H4 (cell line): ENCODE results near the gene LIPM.

DNA sequence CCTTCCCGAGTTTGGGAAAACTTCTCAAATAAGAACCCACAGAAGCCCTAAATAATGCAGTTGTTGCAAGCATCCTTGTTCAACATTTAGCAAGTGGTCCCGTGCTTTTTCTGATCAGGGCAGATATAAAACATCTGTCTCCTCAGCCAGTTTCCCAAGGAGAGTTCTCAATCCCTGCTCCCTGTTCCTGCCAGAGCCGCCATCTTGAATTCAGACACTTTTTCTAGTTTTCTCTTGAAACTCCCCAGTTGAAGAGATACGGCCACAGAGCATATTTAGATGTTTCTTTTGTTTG is 349.9 kb downstream of the PTEN start:
- RAMPAGE, long total RNA = no peak

DNA sequence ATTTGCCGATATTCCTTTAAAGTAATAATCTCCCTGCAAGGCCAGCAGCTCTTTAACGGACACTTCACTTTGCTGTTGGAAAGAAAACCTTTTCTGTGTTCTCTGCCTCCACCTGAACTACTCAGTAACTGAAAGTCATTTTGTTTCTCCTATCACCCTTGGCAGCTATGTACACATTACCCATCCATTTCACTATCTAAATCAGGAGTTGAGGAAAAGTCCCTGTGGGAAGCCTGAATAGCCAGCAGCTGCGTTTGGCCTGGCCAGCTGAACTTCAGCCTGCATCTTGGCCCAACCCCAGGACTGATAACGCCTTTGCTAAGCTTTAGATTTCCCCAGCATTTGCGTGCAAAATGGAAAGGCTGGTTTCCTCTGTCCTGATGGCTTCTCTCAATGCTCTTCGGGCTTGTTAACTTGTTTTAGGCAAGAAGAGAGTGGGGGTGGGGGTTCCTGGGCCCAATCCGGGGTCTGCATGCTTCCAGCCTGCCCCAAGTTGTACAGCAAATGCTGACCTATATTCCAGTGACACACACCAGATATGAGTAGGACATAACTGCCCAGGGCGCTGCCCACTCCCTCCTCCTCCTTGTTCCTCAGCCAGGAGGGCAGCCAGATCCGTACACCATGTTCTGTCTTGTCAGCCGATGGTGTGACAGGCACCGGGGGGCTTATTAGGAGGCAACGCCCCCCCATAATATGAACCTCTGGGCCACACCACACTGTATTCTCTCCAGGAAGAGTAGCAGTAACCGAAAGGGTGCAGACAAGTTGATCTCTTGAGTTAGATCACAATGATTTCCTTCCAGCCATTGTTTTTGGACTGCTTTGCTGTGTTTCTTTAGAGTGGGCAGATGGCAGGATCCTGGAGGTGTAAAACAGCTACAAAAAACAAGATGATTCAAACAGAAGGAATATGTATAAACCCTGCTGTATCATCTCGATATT is 339.2 kb downstream of the RNLS start:
- RAMPAGE, long total RNA = no peak

DNA sequence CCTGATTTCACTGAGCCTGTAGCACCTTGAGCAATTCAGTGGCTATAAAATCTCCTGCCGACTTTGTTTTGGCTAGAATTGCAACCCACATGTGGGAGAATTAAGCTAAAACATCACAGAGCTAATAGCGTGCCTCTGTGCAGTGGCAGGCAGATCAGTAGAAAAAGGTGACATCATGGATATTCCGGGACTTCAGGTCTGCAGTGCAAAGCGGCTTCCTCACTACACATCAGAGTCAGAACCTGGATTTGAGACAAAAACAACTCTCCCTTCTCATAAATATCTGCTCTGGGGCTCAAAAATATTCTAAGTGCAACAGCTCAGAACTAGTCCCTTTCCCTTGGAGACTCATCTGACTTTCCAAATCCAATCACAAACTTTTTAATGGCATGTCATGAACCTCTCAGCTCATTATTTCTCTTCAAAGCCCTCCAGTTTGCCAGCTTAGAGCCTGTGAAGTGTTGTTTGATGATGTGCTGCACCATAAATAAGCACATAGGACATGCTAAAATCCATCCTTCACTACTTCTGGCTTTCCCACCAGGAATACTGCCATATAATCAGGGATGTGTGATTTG is 337.1 kb downstream of the RNLS start:
- RAMPAGE, long total RNA = no peak

DNA sequence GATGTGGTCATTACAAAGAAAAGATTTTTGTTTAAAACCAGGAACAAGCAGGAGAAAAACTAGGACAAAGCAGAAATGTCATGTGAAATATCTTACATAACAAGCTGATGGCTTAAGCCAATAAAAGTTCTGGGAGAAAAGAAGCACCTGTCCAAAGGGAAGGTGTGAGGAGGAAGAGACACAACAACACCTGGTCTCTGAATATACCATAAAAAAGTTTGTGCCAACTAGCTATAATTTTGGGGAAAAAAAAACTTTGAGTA is 85.5 kb downstream of the RNLS start:
- RAMPAGE, long total RNA = no peak

DNA sequence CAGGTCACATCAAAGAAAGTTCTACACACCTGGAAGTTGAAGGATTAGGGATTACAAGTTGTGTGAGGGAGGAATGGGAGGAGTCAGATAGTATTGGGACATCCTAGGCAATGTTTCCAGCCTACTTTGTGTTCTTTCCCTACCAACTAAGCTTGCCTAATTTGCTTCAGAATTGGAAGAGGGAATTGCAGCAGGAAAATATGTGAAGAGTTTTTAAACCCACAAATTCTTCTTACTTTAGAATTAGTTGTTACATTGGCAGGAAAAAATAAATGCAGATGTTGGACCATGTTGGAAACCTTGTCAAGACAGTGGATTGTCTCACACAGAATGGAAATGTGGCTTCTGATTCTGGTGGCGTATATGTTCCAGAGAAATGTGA is at the start of gene LIPM:
TSS of gene LIPM (plus strand) at position 122 of the 382 bp plus-strand sequence.
- RAMPAGE, long total RNA = no peak

DNA sequence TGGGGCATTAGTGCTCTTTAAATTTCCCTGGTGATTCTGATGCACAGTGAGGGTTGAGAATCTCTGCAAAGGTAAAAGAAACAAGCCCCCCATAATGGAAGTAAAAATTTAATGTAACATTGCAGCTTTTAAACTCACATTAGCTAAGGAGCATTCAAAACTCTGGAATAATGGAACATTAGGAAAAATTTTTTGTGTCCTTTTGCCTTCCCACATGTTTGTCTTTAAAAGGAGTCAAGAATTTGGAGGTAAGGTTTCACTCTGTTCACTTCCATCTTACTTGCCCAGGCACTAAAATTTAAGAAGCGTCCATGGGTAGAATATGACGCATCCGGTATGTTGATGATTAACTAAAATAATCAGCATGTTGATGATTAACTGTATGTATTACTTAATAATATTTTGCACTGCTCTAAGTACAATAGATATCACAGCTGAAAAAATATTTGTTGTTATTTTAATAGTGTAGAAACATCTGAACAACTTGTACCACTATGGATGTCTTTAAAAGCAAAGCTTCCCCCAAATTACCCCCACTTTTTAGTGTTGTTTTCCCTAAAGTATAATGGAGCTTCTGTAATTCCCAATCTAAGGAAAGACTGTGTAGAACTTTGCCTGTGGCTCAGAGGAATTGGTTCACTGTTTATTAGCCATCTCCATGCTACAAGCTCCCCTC is 11.6 kb downstream of the ANKRD22 start:
- RAMPAGE, long total RNA = no peak

- RAMPAGE, long total RNA = no peak
Observed at GRCh38 chr10:88932877-88933725, 19.5 kb downstream of the ACTA2 start.

GRCh38 chr10:88937843-88938457 is 14.6 kb downstream of the ACTA2 start:
- RAMPAGE, long total RNA = no peak

DNA sequence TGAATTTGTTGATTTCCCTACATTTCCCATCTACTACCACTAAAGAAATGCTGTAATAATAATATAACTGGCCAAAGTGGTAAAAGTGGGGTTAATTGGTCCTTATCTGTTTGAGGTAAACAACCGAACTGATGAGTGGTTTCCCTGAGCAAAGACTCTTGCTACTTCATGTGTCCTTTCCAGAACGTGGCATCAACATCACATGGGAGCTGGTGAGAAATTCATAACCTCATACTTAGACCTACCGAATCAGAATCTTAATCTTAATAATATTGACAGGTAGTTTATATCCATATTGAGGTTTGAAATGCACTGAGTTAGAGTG is 7.8 kb upstream of the FAS start:
- RAMPAGE, long total RNA = no peak

GRCh38 chr10:89152919-89153442 is 54.1 kb downstream of the CH25H start:
- RAMPAGE, long total RNA = no peak

DNA sequence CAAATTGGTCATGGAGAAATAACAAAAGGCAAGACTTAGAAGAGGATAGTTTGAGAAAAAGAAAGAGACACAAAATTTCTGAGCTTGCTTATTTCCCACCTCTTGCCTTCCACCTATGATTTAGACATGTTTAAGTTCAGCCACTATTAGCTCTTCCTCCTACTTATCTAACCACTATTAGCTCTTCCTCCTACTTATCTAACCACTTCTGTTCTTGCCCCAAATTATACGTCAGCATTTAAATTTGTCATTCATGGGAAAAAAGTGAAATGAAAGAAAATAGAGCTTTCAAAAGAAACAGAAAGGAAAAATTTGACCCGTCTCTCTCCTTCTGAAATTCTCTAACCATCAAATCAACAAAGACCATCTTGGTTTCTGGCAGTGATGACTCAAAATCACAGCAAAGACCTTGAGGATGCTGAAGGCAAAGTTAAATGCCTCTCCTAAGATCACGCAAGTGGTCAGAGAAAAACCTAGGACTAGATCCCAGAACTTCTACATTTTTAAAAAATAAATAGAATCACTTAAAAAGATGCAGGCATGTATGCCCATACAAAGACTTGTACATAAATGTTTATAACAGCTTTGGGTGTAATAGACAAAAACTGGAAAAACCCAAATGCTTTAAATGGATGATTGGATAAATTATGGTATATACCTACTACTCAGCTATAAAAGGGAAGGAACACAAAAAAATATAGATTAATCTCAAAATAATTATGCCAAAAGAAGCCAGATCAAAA is 2.5 kb downstream of the LIPA start:
- RAMPAGE, long total RNA = no peak

DNA sequence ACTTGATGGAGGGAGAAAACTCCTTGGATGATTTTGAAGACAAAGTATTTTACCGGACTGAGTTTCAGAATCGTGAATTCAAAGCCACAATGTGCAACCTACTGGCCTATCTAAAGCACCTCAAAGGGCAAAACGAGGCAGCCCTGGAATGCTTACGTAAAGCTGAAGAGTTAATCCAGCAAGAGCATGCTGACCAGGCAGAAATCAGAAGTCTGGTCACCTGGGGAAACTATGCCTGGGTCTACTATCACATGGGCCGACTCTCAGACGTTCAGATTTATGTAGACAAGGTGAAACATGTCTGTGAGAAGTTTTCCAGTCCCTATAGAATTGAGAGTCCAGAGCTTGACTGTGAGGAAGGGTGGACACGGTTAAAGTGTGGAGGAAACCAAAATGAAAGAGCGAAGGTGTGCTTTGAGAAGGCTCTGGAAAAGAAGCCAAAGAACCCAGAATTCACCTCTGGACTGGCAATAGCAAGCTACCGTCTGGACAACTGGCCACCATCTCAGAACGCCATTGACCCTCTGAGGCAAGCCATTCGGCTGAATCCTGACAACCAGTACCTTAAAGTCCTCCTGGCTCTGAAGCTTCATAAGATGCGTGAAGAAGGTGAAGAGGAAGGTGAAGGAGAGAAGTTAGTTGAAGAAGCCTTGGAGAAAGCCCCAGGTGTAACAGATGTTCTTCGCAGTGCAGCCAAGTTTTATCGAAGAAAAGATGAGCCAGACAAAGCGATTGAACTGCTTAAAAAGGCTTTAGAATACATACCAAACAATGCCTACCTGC is 4.4 kb downstream of the IFIT2 start:
- RAMPAGE, long total RNA = no peak

GRCh38 chr10:89331983-89332814 is 4.4 kb downstream of the IFIT3 start:
- RAMPAGE, long total RNA = start-site peak on the plus strand at chr10:89332527-89332533, 62 reads

DNA sequence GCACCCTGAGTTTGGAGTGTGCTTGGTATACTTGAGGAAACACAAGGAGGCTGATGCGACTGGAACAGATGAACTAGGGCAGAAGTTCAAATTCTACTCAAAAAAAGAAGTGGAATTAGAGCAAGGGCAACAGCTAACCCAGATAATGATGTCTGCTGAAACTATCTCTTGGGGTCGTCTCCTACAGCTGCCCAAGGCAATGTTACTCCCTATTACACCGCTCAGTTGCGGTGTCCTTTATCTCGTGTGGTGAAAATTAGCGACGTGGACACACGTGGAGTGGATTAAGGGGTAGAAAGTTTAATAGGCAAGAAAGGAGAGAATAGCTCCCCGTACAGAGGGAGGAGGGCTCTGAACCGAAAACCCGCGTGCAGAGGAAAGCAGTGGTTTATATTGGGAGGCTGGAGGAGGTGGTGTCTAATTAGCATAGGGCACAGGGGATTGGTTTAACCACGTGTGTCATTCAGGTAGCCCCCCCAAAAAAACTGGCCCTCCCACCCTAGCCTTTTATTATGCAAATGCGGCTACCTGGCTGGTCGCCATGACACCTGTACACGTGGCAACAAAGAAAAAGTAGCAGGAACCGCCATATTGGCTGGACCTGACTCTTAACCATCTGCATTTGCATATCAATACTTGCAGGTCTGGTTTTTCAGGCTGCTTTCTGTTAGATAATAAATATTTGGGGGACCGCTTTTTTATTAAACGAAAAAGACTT is 23.3 kb upstream of the SLC16A12 start:
- RAMPAGE, long total RNA = no peak

DNA sequence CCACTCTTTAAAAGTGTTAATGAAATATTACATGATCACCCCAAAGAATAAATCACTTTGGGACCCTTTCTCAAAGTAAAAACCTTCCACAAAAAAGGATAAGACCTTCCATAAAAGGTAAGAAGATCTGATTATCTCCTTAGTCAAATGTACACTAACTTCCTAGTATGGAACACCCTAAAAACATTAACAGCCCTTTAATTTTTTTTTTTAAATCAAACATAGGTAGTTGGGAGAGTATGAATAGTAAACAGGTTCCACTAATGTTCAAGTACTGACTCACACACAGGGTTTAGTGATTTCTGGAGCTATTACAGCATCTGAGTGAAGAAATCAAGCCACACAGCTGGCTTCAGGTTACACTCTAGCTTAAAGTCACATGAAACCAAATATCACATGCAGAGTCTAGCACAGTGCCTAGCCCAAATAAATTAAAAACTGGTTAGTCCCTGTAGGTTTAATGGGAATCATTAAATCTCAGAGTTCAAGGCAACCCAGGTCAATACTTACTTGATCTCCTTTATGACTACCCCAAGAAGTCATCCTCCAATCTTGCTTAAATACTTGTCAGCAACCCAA is 11.6 kb downstream of the PANK1 start:
- RAMPAGE, long total RNA = no peak

- RAMPAGE, long total RNA = start-site peak on the minus strand at chr10:89643883-89643945, 7 reads
Observed at GRCh38 chr10:89643637-89643982, 1.4 kb downstream of the PANK1 start.

- RAMPAGE, long total RNA = no peak
Observed at GRCh38 chr10:90856985-90857458, 817 bp downstream of the HTR7 start.

GRCh38 chr10:90983824-90984470 is 63.1 kb upstream of the ANKRD1 start:
- RAMPAGE, long total RNA = no peak

DNA sequence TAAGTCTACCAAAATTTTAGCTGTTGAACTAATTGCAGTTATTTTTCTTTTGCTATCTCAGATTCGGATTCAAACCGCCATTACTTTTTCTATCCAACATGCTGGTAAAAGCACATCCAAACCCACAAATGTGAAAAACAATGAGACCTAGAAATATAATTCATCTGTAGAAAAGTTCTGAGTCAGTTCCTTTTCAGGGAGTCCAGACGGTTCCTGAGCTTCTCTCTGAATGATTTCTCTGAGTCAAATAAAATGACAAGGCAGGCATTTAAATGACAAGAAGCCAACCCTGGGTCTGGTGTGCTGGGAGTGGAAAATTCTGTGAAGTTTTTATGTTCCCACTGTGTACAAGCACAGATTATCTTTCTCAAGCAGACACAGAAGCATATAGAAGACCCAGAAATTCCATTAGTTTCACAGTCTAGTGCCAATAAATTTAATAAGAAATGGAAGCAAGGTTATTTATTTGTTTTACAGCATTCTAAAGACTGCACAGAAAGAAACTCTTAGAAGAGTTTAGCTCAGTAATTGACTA is 96.3 kb upstream of the ANKRD1 start:
- RAMPAGE, long total RNA = no peak

- RAMPAGE, long total RNA = no peak
Observed at GRCh38 chr10:91077567-91078167, 142.8 kb upstream of the PCGF5 start.